Left lung (tissue), 1 donor: ENCODE results near the genes H2BC14, ZNF165, ZSCAN9 and SCAND3.

GRCh38 chr6:27775865-27776348 is 31.8 kb downstream of the H2BC13 start:
- PRO-cap = no peak

DNA sequence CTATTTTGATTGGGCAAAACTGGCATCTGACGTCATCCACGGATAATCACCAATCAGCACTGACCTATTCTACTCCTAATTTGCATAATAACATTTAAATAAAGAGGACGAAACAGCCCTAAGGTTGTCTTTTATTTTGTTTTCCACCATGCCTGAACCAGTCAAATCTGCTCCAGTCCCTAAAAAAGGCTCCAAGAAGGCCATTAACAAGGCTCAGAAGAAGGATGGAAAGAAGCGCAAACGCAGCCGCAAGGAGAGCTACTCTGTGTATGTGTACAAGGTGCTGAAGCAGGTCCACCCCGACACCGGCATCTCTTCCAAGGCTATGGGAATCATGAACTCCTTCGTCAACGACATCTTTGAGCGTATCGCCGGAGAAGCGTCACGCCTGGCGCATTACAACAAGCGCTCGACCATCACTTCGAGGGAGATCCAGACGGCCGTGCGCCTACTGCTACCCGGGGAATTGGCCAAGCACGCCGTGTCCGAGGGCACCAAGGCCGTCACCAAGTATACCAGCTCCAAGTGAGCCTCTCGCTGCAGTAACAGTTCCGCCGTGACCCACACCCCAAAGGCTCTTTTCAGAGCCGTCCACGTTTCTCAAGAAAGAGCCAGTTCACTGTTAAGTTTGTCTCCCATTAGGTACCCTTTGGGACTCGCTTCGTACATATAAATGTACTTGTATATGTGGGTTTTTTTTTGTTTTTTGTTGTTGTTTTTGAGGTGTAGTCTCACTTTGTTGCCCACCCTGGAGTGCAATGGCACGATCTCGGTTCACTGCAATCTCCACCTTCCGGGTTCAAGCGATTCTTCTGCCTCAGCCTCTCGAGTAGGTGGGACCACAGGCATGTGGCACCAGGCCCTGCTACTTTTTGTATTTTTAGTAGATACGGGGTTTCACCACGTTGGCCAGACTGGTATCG is at the start of gene H2BC14:
Gene H2BC14, plus strand, starts transcription at position 127 of the 923 bp plus-strand sequence.
- PRO-cap = bidirectional peak, plus-strand start at position 127 of the sequence, minus-strand start outside the sequence

- PRO-cap = no peak
Observed at GRCh38 chr6:27889572-27890318, 881 bp downstream of the H3C12 start.

DNA sequence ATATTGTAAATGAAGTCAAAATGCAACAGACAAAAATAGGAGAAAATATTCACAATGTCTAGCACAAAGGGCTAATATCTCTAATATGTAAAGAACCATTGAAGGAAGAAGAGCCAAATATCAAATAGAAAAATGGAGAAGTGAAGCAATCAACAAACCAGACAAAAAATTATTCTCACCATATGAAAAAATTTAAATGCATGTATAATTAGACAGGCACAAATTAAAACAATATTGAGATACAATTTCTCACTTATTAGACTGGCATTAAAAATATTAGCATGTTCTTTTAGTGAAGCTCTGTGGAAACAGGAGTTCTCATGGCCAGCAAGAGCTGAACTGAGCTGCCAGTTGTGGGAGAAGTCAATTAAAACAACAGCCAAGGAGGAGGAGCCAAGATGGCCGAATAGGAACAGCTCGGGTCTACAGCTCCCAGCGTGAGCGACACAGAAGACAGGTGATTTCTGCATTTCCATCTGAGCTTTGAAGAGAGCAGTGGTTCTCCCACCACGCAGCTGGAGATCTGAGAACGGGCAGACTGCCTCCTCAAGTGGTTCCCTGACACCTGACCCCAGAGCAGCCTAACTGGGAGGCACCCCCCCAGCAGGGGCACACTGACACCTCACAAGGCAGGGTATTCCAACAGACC is 14.0 kb upstream of the OR2B6 start:
- PRO-cap = no peak

GRCh38 chr6:28079761-28080662 is at the start of gene ZNF165:
Gene ZNF165, plus strand, starts transcription at chr6:28080568.
- PRO-cap = bidirectional peak, plus-strand start at chr6:28080213, minus-strand start at chr6:28080119

DNA sequence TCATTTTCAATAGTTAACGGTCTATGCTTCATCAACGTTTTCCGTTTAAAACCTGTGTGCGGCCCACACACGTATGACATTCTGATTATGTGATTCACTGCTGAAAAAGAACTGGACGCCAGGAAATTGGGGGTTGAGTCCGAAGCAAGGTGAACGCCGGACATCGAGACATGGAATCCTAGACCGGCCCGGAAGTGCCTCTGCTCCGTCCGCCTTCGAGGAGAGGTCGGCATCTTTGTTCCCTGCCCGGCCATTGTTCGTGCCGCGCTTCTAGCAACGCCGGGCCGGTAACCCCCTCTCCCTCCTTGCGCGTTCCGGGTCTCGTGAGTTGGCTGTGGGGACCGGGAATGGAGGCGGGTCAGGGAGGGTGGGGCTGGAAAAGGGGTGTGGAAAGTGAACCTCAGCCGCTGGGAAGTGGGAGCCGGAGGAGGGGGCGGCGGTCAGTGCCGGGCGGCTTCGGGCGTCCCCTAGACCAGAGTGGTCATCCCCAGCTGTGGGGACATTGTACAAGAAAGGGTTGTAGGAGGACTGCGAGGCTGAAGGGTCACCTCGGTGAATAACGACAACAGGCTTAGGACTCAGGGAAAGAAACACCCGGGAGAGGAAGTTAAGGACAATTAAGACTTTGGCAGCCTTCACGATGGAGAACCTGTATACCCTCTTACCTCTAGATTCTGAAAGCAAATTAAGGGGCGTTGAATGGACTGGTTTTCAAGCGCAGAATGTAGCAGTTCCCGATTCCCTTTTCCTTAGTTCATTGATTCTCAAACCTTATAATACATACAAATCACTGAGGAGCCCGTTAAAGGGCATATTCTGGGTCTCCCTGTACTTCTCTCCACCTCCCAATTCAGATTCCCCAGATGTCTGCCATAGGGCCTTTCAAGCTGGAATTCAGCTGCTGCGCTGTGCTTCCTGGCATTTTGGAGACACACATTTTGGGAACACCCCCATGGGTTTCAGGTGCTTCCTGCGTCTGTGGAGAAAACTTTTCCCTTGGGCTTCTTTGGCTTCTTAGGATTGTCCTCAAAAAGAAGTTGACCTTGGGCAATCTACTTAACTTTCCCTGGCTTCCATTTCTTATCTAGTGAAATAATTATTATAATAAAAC is at the start of gene ZSCAN9:
Gene ZSCAN9, plus strand, starts transcription at position 232 of the 1,111 bp plus-strand sequence.
- PRO-cap = bidirectional peak, plus-strand start at position 403 of the sequence, minus-strand start at position 202 of the sequence

GRCh38 chr6:28323808-28324373 is 12.1 kb downstream of the ZSCAN31 start:
- PRO-cap = no peak

DNA sequence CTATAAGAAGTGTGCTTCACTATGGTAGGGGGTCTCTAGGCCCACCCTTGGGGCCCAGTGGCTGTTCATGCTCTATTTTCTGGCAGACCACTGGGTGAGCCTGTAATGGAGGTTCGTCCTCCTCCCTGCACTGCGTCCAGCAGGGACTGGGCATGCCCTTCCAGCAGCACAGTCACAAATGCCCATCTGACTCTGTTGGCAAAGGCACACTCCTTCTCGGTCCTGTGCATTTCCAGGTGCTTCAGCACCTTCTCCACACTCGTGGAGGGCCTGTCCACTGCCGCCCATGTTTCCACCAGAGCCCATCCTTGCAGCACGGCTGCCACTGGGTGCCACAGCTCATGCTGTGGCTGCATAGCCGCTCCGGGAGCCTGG is 6.8 kb downstream of the ZKSCAN3 start:
- PRO-cap = no peak

DNA sequence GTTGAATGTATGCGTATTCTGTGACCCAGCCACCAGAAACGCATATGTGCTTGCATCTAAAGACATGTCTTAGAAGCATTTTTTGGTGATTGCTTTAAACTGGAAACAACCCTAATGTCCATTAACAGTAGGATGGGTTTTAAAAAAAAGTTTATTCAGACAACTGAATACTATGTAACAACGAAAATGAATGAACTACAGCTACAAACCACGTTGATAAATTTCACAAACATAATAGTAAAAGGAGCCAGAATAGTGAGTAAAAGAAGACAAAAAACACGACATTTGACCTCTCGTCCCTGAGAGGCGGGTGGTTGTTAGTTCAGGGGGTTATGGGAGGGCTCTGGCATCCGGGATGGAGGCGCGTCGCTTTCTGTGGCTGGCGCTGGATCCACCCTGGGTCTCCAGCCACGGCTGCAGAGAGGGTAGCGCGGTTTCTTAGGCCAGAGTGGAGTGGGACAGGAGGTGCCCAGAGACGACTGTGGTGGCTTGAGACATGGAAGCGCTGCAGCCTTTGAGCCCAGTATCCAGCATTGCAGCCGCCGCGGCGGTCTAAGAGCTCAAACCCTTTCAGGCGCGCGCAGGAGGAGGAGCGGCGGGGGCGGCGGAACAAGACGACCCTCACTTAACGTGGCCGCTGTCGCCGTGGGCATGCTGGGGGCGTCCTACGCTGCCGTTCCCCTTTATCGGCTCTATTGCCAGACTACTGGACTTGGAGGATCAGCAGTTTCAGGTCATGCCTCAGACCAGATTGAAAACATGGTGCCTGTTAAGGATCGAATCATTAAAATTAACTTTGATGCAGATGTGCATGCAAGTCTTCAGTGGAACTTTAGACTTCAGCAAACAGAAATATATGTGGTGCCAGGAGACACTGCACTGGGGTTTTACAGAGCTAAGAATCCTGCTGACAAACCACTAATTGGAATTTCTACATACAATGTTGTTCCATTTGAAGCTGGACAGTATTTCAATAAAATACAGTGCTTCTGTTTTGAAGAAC is 3.7 kb upstream of the ZSCAN23 start:
- PRO-cap = no peak

DNA sequence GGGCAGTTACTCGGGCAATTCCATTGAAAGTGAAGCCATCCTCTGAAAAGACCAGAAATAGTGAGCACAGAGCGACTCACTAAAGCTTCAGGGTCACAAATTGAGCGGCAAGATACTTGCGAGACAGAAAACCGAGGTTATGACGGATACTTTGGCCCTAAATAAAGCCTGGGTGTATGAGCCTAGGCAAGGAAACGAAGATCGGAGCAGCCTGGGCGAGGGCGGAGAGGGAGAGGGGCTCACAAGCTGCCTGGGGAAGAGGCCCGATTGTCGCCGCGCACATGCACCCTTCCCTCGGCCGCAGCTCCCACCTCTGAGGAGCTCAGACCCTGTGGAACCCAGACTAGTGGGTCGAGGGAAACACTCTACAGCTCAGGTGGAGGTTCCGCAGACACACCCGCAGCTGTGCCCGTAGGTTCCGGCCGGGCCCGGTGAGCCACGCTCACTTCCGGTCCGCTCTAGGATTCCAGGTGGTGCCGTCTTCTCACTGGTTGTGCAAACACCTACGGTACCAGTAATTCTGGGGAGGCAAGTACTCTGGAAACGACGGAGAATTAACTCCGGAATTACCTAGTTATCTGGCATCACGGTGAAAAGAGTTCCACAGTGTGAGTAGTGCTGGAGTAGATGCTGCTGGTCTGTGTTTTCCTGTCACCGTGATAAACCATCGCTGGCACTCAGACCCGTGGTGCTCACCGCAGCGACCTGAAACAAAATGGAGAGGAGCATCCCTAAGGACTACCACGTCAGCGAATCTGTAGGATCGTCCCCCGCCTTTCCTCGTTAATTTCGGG is at the start of gene SCAND3:
Gene SCAND3, minus strand, starts transcription at position 407 of the 794 bp plus-strand sequence.
- PRO-cap = unidirectional peak, plus-strand start at position 189 of the sequence; bidirectional peak, plus-strand start at position 713 of the sequence, minus-strand start at position 315 of the sequence

DNA sequence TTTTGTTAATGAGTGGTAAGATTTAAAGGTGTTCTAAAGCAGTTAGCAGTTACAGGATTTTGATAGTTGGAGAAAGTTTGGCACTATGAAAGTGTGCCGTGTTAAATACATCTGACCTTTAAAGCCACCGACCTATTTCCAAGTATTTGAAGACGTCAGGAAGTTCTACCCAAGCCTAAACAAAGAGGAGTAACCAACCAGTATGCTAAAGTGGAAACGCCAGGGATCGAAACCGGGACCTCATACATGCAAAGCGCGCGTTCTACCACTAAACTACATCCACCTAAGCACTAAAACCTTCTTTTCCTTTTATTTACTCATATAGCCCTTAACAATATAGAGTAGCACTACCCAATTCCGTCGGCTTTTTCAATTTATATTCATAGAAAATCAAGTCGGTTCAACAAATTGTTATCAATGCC is 46.8 kb upstream of the SCAND3 start:
- PRO-cap = no peak

- PRO-cap = no peak
Observed at GRCh38 chr6:28649071-28649523, 62.0 kb upstream of the SCAND3 start.

GRCh38 chr6:28673570-28674165 is 86.6 kb upstream of the SCAND3 start:
- PRO-cap = unidirectional peak, minus-strand start at chr6:28673913

DNA sequence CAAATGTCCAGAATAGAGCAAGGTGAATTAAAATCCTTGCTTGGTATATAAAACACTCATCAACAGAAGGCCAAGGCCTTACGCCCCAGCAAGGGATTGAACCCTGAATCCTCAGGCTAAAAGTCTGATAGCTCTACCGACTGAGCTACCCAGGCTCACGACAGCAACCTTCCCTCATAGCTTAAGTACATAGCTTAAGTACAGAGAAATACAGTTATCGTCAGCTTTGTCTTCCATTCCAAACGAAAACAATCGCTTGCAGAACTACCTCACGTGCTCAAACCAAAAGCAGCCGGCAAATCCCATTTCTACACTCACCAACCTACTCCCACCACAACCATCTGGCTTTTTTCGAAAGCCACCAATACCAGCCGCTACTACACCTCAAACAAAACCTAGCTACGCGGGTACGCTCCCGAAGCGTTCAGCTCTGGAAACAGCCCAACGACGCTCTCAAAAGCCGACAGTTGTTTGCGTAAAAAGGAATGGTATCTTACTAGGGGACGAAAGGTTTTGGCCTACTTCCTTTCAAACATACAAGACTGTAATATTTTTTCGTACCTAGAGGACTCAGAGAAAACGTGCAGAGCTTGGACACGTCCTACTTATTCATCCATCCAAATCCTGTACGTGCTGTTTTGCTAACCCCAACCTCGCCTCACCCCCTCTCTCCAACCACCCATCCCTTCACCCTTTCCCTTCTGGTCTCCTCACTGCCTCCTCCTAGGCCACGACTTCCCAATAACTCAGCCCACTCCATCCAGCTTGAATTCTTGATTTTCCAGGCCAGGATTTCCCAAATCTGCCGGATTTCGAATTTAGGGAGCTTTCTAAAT is 106.2 kb upstream of the SCAND3 start:
- PRO-cap = no peak

GRCh38 chr6:28802362-28803158 is 121.2 kb downstream of the TRIM27 start:
- PRO-cap = no peak

DNA sequence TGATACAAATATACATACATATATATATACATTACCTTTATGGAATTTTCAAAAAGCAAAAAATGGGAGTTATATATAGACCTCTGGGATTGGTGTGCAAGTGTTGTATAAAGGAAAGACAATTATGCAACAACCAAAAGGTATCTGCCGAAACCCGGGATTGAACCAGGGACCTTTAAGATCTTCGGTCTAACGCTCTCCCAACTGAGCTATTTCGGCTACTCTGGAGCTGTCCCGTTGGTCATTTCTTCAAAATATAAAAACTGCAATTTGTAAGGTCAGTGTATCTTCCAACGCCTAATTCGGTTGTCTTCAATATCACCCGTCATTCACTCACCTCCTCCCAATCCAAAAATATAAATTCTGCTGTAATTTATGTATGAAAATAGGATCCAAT is 100.6 kb downstream of the TRIM27 start:
- PRO-cap = no peak

DNA sequence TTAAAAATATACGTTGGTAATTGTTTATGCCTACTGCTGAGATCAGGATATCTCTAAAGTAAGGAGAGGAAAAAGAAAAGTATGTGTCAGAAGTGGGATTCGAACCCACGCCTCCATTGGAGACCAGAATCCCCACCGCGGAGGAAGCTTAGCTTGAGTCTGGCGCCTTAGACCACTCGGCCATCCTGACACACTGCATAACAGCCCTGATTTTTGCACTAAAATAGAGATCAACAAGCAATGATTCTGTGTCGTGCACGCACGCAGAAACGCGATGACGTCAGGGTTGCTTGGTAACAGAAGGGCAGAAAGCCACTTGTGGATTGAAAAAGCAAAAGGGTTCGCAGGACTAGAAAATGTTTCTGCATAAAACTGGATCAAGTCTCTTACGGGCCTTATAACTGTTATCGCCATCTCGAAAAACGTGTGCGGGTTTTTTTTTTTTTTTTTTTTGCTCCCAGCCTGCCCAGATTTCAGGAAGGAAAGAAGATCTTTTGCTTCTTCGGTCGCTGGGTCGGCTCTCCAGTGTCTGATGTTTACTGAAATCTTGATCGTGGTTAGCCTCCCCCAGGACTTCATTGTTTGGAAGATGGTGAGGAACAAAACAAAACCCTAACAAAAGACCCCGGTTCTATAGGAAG is 27.5 kb downstream of the TRIM27 start:
- PRO-cap = bidirectional peak, plus-strand start at position 180 of the sequence, minus-strand start at position 195 of the sequence

GRCh38 chr6:28906175-28907255 is 17.3 kb downstream of the TRIM27 start:
- PRO-cap = no peak

- PRO-cap = bidirectional peak, plus-strand start at chr6:28923082, minus-strand start at chr6:28923091; bidirectional peak, plus-strand start at chr6:28923449, minus-strand start at chr6:28923381
Observed at GRCh38 chr6:28922801-28923811, 679 bp downstream of the TRIM27 start.

DNA sequence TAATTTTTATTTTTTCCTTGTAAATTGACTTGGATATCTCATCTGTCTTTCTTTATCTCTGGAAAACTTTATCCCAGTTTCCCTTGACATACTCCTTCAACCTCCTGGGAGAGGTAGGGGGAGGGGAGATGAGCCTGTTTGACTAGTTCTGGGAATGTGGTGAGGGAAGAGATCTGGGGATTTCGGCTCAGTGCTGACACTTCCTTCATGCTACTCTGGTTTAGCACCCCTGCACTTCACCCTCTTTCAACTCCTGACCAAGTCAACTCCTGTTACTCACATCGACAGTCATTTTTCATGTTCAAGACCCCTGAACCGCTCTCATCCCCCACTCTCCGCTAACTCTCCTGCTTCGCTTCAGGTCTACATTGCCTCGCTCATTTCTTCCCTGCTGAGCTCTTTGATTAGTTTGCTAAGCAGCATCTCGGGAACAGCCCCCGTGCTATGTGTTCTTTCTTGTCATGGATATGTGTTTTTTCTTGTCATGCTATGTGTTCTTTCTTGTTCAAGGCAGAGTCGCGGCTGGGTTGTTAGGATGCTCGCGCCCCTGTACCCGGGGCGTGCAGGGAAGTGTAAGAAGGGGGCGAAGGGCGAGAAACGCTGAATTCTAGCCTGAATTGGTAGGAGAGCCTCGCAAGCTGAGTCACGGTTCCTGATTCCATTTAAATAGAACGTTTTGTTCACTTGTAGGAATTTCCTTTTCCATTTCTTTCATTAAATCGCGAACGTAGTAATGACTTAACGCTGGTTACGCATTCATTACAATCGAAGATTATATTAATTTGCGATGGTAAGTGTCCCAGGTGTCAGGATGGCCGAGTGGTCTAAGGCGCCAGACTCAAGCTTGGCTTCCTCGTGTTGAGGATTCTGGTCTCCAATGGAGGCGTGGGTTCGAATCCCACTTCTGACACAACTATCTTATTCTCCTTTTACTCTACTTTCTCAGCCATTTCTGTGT is 16.7 kb upstream of the TRIM27 start:
- PRO-cap = unidirectional peak, plus-strand start at position 802 of the sequence